AG04449 (cell line): ENCODE results near the genes LPAR2, ZNF90, ZNF100 and ZNF99.

GRCh38 chr19:19503240-19503622 is 12.1 kb downstream of the TSSK6 start:
- RRBS: no CpG with 5 or more reads among the region's 8 CpGs

DNA sequence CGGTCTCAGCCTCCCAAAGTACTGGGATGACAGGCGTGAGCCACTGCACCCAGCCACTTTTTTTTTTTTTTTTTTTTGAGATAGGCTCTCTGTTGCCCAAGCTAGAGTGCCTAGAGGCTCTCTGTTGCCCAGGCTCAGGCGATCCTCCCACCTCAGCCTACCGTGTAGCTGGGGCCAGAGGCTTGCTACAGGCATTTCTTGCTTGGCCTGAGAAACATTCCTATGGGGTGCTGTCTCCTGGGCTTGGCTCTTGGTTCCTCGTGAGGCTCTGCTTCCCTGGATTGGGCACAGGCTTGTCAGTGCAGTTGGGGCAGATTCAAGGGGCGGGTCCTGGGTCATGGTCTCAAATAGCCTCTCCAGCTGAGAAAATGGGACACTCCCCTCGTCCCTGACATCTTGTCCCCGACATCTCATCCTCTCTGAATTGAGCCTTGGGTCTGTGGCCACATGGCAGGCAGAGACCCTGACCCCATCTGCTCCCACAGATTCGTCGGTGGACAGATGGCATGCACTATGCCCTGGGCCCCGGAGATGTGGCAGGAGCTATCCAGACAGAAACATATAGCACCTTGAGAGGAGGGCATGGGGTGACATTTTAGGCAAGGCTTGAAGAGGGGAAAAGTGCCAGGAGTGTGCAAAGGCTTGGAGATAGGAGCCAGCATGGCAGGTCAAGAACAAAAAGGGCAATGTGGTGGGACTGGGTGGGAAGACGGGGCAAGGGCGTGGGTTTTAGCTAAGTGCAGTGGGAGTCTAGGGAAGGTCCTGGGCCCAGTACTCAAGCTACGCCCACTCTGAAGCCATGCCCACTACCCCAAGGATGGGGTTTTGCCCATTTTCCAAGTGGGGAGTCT is 4.8 kb downstream of the TSSK6 start:
- RRBS: no CpG with 5 or more reads among the region's 14 CpGs

GRCh38 chr19:19627393-19628040 is 503 bp downstream of the LPAR2 start:
- RRBS: 13% methylated on average over 9 of the region's 34 CpGs

GRCh38 chr19:19628041-19628799 is at the start of gene LPAR2:
Gene LPAR2 (minus strand): TSS chr19:19628220.
- RRBS: 3% methylated on average over 43 of the region's 87 CpGs

GRCh38 chr19:19710594-19710911 is 22.4 kb downstream of the ZNF14 start:
- RRBS: no CpG with 5 or more reads among the region's 2 CpGs

DNA sequence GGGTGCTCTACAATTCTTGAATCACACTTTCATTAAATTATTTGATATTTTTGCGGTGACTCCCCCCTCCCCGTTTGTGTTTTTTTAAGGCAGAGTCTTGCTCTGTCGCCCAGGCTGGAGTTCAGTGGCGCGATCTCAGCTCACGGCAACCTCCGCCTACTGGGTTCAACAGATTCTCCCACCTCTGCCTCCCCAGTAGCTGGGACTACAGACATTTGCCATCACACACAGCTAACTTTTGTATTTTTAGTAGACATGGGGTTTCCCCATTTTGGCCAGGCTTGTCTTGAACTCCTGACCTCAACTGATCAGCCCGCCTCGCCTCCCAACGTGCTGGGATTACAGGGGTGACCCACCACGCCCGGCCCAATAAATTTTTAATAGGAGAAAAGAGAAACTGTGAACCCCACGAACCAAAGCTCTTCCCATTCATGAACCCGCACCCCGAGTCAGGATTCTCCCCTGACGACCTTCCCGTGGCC is 677 bp downstream of the ZNF506 start:
- RRBS: no CpG with 5 or more reads among the region's 17 CpGs

DNA sequence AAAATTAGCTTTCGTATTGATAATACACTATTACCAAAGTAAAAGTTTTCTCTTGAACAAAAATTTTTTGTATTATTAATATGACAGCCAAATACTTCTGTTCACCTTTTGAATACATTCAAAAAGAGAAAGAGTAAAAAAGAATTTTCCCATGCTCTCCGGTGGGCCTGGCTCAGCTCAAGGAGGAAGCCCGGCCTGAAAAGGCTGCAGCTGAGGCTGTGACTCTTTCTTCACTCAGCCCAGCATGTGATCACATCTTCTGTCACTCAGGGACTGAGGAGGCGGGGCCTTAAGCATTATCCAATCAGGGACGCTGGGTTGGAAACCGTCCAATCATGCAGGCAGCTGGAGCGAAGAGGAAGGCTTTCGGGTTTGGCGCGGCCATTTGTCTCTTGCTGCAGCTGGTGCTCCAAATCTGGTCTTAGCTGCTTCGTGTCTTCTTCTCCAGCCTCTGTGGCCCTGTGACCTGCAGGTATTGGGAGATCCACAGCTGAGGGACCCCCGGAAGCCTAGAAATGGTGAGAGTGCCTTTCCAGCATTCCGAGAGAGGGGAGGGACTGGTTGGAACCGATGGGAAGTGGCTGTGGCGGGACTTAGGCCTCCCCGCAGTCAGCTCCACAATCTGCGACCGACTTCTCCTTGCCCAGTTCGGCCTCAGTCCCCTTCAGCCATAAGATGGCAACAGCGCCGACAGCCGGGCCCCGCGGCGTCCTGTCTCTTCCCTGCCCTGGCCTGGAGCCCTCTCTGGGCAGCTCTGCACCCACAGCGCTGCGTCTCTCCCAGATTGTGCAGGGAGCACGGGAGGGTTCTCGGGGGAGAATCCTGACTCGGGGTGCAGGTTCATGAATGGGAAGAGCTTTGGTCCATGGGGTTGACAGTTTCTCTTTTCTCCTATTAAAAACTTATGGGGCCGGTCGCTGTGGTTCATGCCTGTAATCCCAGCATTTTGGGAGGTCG is at the start of gene ZNF90:
ZNF90 (plus strand) TSS at position 383 of the 957 bp plus-strand sequence.
- RRBS: no CpG with 5 or more reads among the region's 33 CpGs

- RRBS: no CpG with 5 or more reads among the region's 3 CpGs
These were observed 134.0 kb downstream of the ZNF737 start for GRCh38 chr19:20431420-20432108.

DNA sequence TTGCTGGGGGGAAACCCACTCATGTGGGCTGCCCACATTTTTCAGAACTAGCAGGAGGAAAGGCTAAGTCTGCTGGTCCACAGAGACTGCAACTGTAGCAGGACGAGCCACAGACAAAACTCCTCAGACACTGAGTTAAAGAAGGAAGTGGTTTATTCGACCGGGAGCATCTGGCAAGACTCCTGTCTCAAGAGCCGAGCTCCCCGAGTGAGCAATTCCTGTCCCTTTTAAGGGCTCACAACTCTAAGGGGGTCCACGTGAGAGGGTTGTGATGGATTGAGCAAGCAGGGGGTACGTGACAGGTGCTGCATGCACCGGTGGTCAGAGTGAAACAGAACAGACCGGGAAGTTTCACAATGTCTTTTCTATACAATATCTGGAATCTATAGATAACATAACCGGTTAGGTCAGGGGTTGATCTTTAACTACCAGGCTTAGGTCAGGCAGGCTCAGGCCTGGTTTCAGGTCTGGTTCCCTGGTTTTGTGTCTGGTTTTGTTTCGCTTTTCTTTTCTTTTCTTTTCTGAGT is 3.1 kb upstream of the ZNF626 start:
- RRBS: no CpG with 5 or more reads among the region's 11 CpGs

GRCh38 chr19:20664948-20665869 is 3.8 kb upstream of the ZNF626 start:
- RRBS: no CpG with 5 or more reads among the region's 25 CpGs

GRCh38 chr19:20667550-20667933 is 6.2 kb upstream of the ZNF626 start:
- RRBS: no CpG with 5 or more reads among the region's 4 CpGs

DNA sequence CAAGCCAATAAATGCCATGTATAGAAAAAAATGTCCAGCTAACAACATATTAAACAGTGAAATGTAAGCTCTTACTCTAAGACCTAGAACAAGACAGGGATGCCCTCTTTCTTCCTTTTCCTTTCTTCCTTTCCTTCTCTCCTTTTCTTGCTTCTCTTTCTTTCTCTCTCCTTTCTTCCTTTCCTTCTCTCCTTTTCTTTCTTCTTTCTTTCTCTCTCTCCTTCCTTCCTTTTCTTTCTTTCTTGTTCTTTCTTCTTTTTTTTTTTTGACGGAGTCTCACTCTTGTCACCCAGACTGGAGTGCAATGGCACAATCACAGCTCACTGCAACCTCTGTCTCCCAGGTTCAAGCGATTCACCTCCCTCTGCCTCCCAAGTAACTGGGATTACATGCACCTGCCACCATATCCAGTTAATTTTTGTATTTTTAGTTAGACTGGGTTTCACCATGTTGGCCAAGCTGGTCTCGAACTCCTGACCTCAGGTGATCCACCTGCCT is 42.5 kb downstream of the ZNF708 start:
- RRBS: no CpG with 5 or more reads among the region's 3 CpGs

GRCh38 chr19:21418754-21419834 is 22.2 kb downstream of the ZNF493 start:
- RRBS: no CpG with 5 or more reads among the region's 7 CpGs

GRCh38 chr19:21584482-21585001 is 79.1 kb downstream of the ZNF429 start:
- RRBS: no CpG with 5 or more reads among the region's 7 CpGs

GRCh38 chr19:21766699-21767998 is at the start of gene ZNF100:
Gene ZNF100 (minus strand): TSS chr19:21767579.
- RRBS: no CpG with 5 or more reads among the region's 54 CpGs

GRCh38 chr19:22215051-22216017 is 18.6 kb upstream of the ZNF676 start:
- RRBS: no CpG with 5 or more reads among the region's 28 CpGs

DNA sequence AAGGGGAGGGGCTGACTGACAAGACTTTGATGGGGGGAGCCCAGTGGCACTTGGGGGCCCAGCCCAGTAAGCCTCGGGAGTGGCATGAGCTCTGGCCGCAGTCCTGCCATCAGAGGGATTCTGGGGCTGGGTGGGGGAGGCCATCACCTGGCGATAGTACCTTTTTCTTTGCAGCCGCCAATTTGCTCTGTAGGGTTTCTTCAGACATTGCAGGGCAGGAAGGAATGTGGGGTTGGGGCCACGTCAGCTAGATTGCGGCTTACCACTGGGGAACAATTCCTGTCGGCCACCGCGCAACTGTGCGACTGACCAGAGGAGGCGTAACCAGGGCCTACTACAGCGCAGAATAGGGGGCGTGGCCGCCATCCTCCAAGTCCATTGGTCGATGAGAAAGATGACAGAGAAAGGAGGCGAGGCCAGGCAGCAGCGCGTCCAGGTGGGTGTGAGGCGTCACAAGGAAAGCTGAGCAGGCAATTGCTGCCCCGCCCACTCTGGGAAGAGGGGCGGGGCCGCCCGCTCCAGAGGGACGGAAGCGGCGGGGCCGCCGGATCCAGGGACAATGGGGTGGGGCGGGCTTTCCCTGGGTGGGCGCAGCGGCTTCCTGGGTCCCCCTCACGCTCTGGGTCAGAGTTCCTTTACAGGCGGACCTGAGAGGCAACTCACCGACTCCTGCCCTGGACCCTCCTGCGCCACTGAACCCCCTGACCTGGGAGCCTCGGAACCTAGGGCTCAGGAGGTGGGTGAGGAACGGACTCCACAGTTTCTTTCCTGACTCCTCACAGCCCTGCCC is 101.8 kb upstream of the ZNF492 start:
- RRBS: no CpG with 5 or more reads among the region's 37 CpGs

GRCh38 chr19:22783817-22784357 is at the start of gene ZNF99:
Gene ZNF99 (minus strand): TSS chr19:22784151.
- RRBS: no CpG with 5 or more reads among the region's 27 CpGs

- RRBS: no CpG with 5 or more reads among the region's 8 CpGs
These were observed 72.1 kb downstream of the ZNF91 start for GRCh38 chr19:23322774-23323955.

DNA sequence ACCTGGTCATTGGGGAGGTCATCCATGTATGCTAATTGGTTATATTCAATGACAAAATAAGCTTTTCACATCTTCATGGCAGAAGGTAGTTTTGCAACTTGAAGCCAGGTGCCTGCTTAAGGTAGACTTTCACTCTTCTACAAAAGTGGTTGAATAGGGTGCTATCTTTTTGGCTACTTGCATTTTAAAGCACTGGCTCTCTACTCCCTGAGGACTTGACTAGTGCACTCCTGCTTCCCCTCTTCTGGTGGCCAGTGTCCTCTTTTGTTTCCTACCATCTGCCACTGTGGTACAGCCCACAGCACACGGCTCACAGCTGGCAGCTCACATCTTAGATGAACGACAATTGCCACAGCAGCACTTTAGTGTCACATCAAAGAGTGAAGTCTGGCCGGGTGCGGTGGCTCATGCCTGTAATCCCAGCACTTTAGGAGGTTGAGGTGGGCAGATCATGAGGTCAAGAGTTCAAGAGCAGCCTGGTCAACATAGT is 15.6 kb downstream of the ZNF91 start:
- RRBS: no CpG with 5 or more reads among the region's 4 CpGs